Heart left ventricle (tissue), 7 donors: ENCODE measurements around the genes GUCA2B and ELOVL1.

GRCh38 chr1:40860431-40861588, 1.4 kb downstream of the CITED4 start:
- PRO-cap, 6 experiments = peak in 6 of 6 experiments; most common plus-strand start chr1:40861497 (in 6); most common minus-strand start chr1:40860982 (in 2)
- RAMPAGE, long total RNA, 2 experiments = no peak in any of the 2 experiments
- RRBS = 2% methylated on average over 16 of the region's 47 CpGs

DNA sequence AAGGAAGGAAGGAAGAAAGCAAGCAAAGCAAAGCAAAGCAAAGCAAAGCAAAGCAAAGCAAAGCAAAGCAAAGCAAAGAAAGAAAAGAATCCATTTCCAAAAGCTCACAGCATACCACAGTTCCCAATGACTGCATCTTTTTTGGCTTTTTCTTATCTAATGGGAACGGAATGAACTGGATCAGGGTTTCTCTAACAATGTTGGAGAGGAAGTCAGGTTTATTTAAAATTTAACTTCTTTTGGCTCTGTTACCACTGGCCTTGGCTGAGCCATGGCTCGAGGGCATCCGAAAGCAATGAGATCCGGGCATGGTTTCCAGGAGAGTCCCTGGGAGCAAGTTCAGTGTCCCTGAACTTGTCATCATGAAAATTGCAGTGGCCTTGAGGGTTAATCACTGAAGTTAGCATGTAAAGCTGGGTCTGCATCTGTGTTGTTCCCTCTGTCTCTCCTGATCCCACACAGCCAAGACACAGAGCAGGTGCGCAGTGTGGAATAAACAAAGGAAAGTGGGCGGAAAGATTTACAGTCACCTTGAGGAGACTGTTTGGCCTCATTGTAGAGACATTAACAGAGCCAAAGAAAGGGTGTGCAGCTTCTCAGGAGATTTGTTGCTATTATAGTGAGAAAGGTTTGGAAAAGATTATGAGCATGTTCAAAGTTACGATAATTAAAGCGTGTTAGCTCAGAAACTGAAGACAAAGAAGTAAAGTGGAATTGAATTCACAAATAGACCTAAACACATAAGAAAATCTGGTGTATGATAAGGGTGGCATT, 34.4 kb upstream of the CTPS1 start:
- PRO-cap, 6 experiments = no peak in any of the 6 experiments
- RAMPAGE, long total RNA, 2 experiments = no peak in any of the 2 experiments
- RRBS = no CpG with 5 or more reads among the region's 8 CpGs

DNA sequence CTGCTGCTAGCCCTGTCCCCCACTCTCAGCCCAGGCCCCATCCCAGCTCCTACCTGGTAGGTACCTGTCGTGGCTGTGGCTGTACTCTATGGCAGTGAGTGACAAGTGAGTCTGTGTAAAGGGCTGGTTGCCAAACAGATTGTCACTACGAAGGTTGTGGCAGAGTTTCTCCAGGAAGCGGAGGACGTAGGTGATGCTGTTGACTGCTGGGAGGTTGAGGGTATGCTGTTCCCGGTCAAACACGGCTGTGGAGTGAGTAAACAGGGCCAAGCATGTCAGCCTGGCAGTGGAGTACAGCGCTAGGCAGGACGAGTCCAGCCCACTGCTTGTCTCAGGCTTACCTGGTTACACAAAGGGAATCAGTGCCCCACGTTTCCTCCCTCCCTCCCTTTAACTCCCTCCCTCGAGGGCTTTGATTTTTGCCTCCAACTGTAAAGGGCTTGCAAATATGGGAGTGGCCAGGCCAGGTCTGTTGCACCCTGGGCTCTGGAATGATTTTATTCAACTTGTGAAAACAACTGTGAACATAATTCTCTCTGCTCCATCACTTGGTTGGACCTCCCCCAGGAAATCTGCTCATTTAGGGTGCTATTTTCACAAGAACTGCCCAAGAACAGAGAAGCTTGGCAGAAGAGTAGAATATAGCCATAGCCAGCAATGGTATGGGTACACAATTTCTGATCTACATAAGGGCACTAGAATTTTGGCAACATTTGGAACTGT, 25.0 kb upstream of the SLFNL1 start:
- PRO-cap, 6 experiments = no peak in any of the 6 experiments
- RAMPAGE, long total RNA, 2 experiments = no peak in any of the 2 experiments
- RRBS = no CpG with 5 or more reads among the region's 10 CpGs

GRCh38 chr1:41130447-41130906, 109.0 kb upstream of the SLFNL1 start:
- PRO-cap, 6 experiments = no peak in any of the 6 experiments
- RAMPAGE, long total RNA, 2 experiments = no peak in any of the 2 experiments

- PRO-cap, 6 experiments = peak in 3 of 6 experiments; most common plus-strand start chr1:41419107 (in 2); most common minus-strand start chr1:41418979 (in 3)
- RAMPAGE, long total RNA, 2 experiments = no peak in any of the 2 experiments
- RRBS = 17% methylated on average over 2 of the region's 11 CpGs
Measured at GRCh38 chr1:41418696-41419239, 65.7 kb downstream of the EDN2 start.

GRCh38 chr1:41495015-41495964, 10.8 kb upstream of the EDN2 start:
- PRO-cap, 6 experiments = no peak in any of the 6 experiments
- RAMPAGE, long total RNA, 2 experiments = no peak in any of the 2 experiments
- RRBS = 57% methylated on average over 7 of the region's 21 CpGs

DNA sequence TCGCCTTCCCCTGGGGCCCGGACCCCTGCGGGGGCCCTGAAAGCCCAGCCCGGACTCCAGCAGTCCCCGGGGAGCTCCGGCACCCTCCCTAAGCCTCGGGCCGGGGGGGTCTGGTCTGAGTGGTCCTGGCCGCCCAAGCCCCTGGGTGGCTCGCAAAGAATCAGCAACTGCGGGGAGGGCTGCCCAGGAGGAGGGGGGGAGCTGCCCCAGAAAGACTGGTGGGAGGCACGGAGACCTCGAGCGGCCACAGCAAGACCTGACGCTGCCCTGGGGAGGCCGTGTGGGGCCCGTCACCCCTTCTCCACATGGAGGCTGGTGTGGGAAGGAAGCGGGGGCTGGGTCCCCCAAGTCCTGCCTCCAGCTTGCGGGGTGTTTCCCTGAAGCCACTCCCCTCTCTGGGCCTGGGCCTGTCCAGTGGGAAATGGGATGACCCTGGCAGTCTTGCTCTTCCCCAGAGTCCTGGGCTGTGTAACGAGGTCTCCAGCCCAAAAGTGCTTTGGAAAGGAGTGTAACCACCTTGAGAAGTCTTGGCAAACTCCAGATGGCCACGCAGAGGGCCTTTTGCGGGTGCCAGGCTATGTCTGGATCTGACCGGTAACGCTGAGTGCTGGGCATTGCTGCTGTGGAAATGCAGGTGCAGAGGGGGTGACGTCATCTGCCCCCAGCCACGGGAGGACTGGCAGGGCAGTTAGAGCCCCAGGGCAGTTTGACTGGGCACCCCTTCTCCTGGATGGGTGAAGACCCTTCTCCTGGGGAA, 12.2 kb upstream of the EDN2 start:
- PRO-cap, 6 experiments = peak in 1 of 6 experiments; most common plus-strand start position 469 of the sequence (in 1); most common minus-strand start position 319 of the sequence (in 1)
- RAMPAGE, long total RNA, 2 experiments = no peak in any of the 2 experiments
- RRBS = 1% methylated on average over 2 of the region's 26 CpGs

DNA sequence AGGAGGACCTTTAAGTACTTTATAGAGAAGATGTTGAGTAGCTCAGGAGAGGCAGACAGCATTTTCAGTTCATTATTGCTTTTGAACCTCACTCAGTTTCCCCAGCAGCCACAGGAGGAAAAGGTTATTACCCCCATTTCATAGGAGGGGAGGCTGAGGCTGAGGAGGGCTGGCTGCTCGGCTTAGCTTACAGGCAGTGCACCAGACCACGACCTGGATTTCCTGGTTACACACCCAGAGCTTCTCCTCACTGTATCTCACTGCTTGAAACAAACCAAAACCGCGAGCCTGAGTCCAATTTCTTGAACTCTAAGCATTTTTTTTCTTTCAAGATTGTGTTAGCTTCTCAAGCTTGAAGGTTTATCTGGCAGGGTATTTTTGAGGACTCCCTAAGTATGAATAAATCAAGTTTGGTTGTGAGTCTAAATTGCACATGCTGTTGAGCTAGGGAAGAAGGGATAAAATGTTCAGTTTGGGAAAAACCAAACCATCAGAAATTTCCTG, 188.9 kb upstream of the EDN2 start:
- PRO-cap, 6 experiments = no peak in any of the 6 experiments
- RAMPAGE, long total RNA, 2 experiments = no peak in any of the 2 experiments
- RRBS = no CpG with 5 or more reads among the region's 4 CpGs

DNA sequence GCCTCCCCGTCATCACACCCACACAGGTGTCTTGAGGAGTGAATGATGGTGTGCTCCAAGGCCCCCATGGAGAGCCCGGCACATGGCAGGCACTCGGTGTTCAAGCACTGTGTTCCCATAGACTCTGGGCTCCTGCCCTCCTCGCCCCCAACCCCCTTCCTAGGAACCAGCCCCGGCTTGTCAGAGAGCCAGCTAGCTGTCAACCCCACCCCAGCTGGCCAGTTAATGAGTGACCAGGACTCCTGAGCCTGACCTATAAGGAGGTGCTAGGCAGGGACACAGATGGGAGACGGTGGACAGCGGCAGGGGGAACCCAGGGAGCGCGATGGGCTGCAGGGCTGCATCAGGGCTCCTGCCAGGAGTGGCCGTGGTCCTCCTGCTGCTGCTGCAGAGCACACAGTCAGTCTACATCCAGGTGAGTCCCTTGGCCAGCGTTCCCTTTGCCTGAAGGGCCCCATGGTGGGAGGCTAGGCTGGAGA, at the start of gene GUCA2B:
GUCA2B (plus strand) TSS at position 285 of the 479 bp plus-strand sequence.
- PRO-cap, 6 experiments = no peak in any of the 6 experiments
- RAMPAGE, long total RNA, 2 experiments = no peak in any of the 2 experiments
- RRBS = 63% methylated on average over 4 of the region's 11 CpGs

- PRO-cap, 6 experiments = peak in 1 of 6 experiments; most common plus-strand start chr1:42334827 (in 1)
- RAMPAGE, long total RNA, 2 experiments = no peak in any of the 2 experiments
- RRBS = 1% methylated on average over 8 of the region's 22 CpGs
Measured at GRCh38 chr1:42334635-42334892, 471 bp downstream of the FOXJ3 start.

DNA sequence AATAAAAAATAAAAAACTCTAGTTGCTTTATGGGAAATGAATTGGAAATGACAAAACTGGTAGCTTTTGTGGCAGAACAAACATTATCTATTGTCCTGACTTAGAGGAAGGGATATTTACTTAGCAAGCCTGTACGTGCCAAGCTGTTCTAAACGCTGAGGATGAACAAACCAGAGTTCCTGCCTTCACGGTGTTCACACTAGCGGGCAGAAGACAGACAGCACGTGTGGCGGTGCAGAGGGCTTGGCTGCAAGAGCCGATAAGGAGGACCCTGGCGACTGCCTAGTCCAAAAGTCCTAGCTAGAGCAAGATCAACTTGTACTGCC, 413 bp upstream of the PPIH start:
- PRO-cap, 6 experiments = peak in 2 of 6 experiments; most common plus-strand start position 193 of the sequence (in 1); most common minus-strand start position 198 of the sequence (in 1)
- RAMPAGE, long total RNA, 2 experiments = no peak in any of the 2 experiments
- RRBS = no CpG with 5 or more reads among the region's 8 CpGs

DNA sequence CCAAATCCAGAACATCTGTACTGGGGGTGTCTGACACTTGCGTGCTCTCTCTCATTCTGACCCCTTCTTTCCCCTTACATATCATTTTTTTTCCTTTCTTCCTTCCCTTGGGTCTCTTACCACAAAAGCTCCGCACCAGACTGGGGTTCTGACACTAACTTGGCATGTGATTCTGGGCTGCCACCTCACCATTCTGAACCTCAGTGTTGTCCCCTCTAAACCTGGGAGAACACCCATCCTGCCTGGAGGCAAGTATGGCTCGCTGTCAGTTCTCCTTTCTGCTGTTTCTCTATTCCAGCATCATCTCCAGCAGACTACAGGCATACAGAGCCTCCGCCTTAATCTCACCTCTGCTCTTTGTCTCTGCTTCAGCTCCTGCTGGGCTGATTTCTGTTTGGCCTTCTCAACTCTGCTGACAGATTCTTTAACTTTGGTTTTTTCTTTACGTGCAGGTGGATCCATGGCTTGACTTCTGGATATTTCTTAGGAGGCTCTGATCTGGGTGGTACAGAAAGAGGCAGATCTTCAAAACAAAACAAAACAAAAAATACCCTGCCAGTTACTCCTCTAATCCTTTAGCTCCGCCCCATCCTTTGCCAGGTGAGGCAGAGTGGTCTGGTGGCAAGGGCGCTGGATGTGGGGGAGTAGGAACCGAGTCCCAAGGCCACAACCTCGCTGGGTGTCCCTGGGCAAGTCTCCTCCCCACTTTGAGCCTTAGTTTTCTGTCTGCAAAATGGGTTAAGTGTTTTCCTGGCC, 661 bp upstream of the ERMAP start:
- PRO-cap, 6 experiments = no peak in any of the 6 experiments
- RAMPAGE, long total RNA, 2 experiments = no peak in any of the 2 experiments
- RRBS = no CpG with 5 or more reads among the region's 9 CpGs

GRCh38 chr1:42844341-42845299, 1.8 kb upstream of the ZNF691 start:
- PRO-cap, 6 experiments = no peak in any of the 6 experiments
- RAMPAGE, long total RNA, 2 experiments = no peak in any of the 2 experiments
- RRBS = no CpG with 5 or more reads among the region's 8 CpGs

- PRO-cap, 6 experiments = no peak in any of the 6 experiments
- RAMPAGE, long total RNA, 2 experiments = no peak in any of the 2 experiments
- RRBS = no CpG with 5 or more reads among the region's 6 CpGs
Measured at GRCh38 chr1:42934040-42934629, 24.5 kb downstream of the SLC2A1 start.

DNA sequence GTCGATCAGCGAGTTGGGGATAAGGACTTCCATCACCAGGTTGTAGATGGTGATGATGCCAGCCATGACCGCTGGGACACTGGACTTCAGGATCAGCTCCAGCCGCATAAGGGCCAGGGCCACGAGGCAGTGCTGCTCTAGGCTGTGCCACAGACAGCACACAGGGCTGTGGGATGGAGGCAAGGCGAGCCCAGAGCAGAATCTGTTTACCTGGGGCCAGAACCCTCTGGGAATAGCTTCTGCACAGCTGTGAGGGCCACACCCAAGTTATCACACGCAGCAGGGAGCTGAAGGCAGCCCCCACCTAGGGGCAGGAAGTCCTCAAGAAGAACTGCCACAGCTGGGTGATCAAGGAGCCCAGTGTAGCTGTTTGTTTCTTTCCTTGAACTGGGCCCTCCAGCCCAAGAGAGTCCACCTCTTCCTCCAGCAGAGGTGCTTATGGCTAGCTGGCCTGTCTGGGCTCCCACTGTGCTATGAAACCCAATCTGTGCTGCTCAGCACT, 6.2 kb downstream of the SLC2A1 start:
- PRO-cap, 6 experiments = no peak in any of the 6 experiments
- RAMPAGE, long total RNA, 2 experiments = no peak in any of the 2 experiments
- RRBS = no CpG with 5 or more reads among the region's 7 CpGs

DNA sequence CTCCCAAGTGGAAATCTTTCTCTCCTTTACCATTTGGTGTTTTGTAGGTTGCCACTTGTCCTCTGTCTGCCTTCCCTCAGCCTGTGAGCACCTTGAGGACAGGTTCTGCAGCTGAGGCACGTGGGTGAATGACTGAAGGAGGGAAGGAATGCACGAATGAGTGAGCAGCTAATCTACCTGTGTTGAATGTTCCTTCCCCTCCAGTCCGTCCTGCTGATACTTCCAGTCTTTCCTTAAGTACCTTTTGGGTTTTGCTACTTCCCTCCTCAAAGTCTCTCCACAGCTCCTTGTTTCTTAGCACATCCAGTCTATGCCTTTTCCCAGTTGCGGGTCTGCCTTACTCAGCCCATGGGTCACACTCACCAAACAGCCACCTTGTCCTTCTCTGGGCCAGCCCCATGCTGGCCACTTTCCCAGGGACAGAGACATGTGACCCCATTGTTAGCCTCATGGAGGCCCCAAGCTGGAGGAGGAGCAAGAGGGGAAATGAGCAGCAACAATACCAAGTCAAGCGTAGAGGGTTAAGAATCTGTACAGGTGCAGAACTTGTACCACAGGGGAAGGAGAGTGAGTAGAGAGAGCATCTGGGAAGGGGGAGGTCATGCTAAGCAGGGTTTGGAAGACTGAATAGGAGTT, 2.5 kb upstream of the SLC2A1 start:
- PRO-cap, 6 experiments = no peak in any of the 6 experiments
- RAMPAGE, long total RNA, 2 experiments = no peak in any of the 2 experiments
- RRBS = no CpG with 5 or more reads among the region's 5 CpGs

DNA sequence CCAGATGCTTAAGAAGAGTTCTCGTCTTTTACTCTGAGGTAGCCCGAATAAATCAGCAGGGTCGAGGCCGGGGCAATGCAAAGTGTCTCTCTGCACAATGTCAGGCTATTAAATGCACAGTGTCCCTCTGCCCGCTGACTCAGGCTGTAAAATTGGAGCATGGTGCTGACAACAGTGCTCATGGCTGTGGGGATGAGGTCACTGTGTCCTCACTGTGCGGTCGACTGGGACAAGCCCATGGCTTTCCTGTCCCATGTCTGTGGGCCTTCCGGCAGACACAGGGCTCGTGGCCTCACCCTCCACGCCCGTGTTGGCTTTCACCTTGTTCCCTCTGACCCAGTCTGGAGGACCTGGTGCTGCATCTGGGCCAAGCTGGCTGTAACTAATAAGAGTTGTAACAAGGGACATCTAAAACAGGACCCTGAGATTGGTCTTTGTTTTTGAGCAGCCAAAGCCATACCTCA, 14.7 kb upstream of the SLC2A1 start:
- PRO-cap, 6 experiments = no peak in any of the 6 experiments
- RAMPAGE, long total RNA, 2 experiments = no peak in any of the 2 experiments
- RRBS = no CpG with 5 or more reads among the region's 11 CpGs

GRCh38 chr1:43345277-43345605, 7.6 kb downstream of the MPL start:
- PRO-cap, 6 experiments = peak in 1 of 6 experiments; most common plus-strand start chr1:43345503 (in 1)
- RAMPAGE, long total RNA, 2 experiments = no peak in any of the 2 experiments
- RRBS = no CpG with 5 or more reads among the region's 2 CpGs

DNA sequence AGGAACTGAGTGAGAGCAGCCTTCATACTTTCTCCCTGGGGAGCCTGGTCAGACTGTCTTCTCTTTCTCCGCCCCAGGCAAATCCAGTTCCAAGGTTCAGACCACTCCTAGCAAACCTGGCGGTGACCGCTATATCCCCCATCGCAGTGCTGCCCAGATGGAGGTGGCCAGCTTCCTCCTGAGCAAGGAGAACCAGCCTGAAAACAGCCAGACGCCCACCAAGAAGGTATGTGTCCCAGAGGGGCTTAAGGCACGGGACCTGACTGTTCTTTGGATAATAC, 572 bp downstream of the CDC20 start:
- PRO-cap, 6 experiments = no peak in any of the 6 experiments
- RAMPAGE, long total RNA, 2 experiments = no peak in any of the 2 experiments
- RRBS = no CpG with 5 or more reads among the region's 6 CpGs

- PRO-cap, 6 experiments = peak in 6 of 6 experiments; most common plus-strand start chr1:43367831 (in 1); most common minus-strand start chr1:43368011 (in 6)
- RAMPAGE, long total RNA, 2 experiments = start-site peak on the minus strand in 2 of 2 experiments, at chr1:43367955-43368011 at its widest, 103 to 367 reads per replicate
- RRBS = 2% methylated on average over 24 of the region's 50 CpGs
Measured at GRCh38 chr1:43367264-43368098, at the start of gene ELOVL1. Gene ELOVL1, minus strand, starts transcription at chr1:43368011.